Glomerular endothelial cell (primary cell): Measurements from ENCODE around the genes UMODL1, TFF3, RSPH1 and PKNOX1.

DNA sequence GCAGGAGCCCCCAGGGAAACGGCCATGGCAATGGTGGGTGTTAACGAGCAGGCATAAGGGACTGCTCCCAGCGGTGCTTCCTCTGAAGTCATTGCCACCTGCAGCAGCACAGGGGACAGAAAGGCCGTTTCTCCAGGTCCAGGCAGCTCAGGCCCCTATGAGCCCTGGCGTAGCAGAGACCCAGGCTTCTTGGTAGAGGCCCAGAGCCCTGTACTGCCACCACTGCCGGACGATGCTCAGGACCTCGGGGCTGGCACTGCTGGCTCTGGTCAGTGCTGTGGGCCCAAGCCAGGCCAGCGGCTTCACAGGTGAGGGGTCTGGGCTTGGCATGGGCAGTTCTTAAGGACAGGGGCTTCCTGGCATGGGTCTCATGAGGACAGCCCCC lies at the start of gene UMODL1:
Gene UMODL1, plus strand, starts transcription at position 233 of the 385 bp plus-strand sequence.
- RAMPAGE, long total RNA, result no peak

DNA sequence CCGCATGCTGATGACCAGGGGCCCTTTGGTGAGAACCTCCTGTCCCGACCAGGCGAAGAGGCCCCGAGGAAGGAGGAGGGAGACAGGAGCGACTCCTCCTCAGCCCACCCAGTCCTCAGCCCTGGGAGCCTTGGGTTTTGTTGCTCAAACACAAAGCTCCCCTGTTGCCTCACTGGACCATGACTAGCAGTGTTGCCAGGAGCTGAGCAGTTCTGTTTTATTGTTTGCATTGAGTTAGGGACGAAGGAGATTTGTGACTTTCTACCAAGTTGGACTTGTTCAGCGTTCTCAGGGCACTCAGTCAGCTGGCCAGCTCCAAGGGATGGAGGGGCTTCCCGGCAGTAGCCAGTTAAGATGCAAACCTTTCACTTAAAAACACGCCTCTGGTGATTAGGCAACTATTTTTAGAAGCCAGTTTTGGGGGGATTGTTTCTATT lies 10.1 kb downstream of the UMODL1 start:
- RAMPAGE, long total RNA, result no peak

GRCh38 chr21:42227830-42228478 lies 9.0 kb downstream of the ABCG1 start:
- RAMPAGE, long total RNA, result no peak

DNA sequence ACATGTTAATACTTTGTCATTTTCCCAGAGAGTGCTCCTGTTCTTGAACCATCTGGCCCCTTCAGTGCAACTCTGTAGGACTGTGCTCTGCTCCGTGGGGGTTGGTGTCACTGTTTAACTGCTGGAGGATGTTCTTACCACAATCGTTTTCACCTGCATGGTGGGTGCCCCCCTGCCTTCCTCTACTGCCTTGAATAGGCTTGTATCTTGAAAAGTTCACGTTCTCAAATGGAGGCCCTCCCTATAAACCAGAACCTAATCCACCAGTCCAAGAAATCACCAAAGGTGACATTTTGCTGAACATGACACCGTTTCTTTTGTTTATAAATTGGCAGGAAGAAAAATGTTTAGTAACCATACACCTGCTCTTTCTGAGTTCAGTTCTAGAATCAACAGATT lies 13.6 kb downstream of the ABCG1 start:
- RAMPAGE, long total RNA, result no peak

DNA sequence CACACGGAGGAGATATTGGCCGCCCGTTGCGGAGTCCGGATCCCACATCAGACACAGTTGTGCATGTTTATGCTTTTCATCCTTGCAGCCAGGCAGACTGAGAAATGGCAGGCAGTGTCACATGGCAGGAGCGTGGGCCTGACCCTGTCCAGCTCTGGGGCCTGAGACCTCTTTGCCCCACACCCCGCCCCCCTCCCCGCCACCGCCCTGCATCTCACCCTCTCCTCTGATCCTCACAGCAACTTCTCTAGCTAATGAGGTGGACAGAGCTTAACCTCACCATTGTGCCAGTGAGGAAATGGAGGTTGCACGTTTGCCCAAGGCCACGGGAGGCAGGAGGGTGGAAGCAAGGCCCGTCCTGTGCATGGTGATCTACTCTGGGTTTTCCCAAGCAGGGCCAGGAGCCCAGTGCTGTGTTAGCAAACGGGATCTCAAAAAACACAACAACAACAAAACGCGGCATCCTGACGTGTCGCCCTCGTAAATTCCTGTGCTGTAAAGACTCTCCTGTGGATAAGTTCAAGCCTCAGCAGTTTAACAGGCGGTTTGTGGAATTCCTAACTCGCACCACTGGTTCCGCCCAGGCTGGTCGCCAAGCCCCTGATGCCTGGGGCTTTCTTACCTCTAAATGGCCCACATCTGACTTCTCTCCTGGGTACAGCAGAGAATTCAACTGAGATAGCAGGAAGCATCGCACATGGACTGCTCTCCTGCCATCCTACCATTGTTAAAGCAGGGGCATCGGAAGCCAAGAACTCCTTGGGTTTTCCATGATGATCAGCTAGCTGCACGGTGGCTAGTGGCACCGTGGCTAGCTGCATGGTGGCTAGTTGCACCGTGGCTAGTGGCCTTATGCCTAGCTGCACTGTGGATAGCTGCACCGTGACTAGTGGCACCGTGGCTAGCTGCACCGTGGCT lies 39.1 kb downstream of the TFF3 start:
- RAMPAGE, long total RNA, result no peak

DNA sequence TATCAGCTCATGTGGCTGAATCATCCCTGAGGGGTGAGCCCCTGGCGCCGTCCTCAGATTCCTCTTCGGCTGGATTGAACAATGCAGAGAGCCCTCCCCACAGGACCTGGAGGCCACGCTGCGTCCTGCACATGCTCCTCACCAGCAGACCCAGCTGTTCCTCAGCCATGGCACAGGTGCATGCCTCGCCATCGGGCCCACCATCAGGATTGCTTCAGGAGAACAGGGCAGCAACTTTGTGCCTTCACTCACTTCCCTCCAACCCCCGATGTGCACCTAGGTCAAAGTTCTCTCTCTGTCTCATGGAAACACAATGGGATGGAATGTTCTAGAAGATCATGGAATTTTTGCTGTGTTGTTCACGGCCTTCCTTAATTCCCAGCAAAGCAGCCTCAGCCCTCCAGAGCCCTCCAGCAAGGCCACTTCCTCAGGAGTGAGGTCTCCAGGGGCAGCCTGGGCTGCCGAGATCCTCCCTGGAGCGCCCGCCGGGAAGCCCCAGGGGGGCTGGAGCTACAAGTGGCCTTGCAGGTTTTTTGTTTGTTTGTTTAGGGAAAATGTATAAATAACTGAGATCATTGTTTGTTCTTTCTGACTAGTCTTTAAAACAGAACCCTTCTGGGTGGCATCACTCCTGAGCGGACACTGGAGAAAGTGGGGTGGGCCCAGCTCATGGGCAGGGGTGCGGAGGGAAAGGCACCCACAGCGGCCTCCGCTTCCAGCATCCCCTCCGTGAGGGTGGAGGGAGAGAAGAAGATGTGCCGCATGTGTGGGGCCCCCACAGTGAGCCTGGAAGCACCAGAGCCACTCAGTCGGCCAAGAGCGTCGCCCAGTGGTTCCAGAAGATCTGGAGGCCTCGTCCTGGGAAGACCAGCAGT lies 35.0 kb downstream of the TFF3 start:
- RAMPAGE, long total RNA, result no peak

GRCh38 chr21:42282878-42283071 lies 32.4 kb downstream of the TFF3 start:
- RAMPAGE, long total RNA, result no peak

- RAMPAGE, long total RNA, result no peak
Measured at GRCh38 chr21:42315222-42316058, at the start of gene TFF3. Gene TFF3 (minus strand): TSS chr21:42315409.

- RAMPAGE, long total RNA, result no peak
Measured at GRCh38 chr21:42424760-42425601, 21.3 kb downstream of the UBASH3A start.

- RAMPAGE, long total RNA, result no peak
Measured at GRCh38 chr21:42455832-42456352, 40.1 kb downstream of the RSPH1 start.

DNA sequence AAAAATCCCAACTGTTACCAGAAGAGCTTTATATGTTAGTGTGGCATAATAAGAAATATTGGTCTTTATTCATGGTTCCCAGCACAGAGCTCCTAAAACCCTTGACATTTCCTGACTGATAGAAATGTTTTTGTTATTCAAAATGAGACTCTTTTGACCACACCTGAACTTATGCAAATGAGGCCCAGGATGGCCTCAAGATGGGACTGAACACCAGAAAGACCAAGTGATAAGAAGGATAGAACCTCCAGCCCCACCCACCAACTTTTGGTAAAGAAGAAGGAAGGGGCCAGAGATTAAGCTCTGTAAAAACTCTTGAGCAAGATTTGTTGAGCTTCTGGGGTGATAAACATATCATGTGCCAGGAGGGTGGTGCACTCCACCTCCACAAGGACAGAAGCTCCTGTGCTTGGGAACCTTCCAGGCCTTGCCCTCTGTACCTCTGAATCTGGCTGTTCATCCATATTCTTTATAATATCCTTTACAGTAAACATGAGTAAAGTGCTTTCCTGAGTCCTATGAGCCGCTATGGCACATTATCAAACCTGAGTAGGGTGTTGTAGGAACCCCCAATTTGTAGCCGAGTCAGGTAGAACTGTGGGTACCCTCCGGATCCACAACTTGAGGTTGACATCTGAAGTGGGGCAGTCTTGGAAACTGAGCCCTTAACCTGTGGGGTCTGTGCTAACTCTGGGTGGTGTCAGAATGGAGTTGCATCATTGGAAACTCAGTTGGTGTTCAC lies 5.3 kb downstream of the RSPH1 start:
- RAMPAGE, long total RNA, result no peak

GRCh38 chr21:42493387-42493706 lies 2.7 kb downstream of the RSPH1 start:
- RAMPAGE, long total RNA, result no peak

GRCh38 chr21:42495757-42496779 lies at the start of gene RSPH1:
Gene RSPH1 (minus strand): TSS chr21:42496224.
- RAMPAGE, long total RNA, result no peak

DNA sequence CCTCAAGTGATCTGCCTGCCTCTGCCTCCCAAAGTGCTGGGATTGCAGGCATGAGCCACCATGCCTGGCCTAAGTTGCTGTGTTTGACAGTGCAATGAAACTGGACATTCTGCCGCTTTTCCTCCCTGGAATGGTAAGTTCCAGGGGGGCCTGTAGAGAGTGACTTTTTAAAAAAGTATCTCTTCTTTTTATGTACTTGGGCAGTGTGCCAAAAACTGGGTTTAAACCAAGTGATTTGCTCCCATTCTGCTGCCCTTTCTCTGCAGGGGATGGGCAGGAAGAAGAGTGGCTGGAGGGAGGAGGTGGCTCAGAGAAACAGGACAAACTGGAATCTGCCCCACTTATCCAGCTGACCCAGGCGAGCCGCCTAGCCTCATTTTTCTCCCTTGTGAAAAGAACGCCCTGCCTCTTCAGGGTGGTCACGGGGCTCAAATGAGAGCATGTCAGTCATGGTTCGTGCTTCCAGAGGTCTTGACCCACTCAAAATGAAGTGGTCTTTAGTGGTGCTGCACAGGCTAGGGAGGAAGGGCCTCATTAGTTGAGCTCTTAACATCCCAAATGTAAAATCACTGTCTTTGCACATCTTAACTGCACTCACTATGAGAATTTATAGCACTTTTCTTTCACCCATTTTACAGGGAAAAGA lies 2.5 kb downstream of the SLC37A1 start:
- RAMPAGE, long total RNA, result no peak

DNA sequence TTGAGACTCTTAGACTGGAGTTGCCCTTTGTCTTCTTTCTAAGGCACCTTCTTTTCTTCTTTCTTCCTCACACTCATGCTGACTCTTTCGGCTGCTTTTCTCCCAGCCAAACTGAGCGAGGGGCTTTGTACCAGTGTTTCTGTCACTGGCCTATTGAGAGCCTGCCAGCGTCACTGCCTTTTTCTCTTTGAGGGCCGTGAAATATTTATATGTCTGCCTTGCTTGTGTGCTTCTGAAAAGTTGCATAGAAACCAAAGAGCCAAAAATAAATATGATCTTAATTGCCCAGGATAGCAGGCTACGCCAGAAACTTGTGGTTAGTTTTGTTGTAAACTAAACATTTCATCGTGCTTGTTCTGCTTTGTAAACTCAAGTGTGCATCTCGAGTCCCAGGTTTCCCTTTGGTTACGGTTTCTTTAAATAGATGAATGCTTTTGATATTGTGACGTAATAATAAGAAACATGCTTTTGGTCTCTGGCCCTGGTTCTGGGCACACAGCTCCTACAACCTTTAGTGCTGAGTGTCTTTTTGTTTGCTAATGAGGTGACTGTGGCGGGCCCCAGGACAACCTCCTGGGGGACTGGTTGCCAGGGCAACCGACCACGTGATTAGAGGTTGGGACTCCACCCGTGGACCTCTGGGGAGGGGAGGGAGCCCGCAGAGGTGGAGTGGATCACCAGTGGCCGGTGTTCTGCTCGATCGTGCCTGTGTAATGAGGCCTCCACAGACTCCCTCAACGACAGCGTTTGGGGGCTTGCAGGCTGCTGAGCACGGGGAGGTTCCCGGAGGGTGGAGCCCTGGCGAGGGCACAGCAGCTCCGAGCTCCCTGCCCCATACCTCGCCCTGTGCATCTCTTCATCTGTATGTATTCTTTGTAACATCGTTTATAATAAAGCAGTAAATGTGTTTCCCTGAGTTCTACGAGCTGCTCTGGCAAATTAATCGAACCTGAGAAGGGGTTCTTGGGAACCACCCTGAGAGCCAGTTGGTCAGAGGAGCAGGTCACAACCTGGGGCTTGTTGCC lies 11.0 kb downstream of the SLC37A1 start:
- RAMPAGE, long total RNA, result no peak

GRCh38 chr21:42593731-42594254 lies 59.6 kb upstream of the PDE9A start:
- RAMPAGE, long total RNA, result no peak

DNA sequence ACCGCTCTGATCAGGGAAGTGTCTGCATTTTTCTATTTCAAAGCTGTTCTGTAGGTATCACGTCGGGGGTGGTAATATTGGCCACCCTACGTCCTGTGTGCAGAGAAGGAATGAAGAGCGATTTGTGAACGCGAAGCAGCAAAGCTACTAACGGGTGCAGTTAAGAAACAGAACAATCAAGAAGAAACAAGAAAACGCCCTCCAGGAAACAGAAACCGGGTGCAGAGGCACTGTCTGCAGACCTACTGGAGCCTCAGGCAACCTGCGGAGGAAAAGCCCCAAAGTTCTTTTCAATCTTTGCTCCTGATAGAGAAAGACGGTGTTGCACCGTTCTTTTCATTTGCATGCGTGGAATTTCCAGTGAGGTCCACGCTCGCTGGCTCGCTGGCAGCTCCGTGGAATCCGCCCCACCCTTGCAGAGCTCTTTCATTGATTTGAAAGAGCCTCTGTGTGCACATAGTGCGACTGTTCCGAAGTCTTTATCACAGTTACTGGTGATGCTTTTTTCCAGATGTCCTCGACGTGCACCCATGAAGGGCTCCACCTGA lies 37.0 kb upstream of the PDE9A start:
- RAMPAGE, long total RNA, result no peak

GRCh38 chr21:42662088-42663246 lies 9.0 kb downstream of the PDE9A start:
- RAMPAGE, long total RNA, result no peak

GRCh38 chr21:42932997-42933531 lies 7.6 kb upstream of the ERVH48-1 start:
- RAMPAGE, long total RNA, result no peak

- RAMPAGE, long total RNA, result no peak
Measured at GRCh38 chr21:42974058-42974859, at the start of gene PKNOX1. Gene PKNOX1 (plus strand): TSS chr21:42974562.